Bronchus fibroblast of lung (primary cell): ENCODE measurements around the gene APOB.

GRCh38 chr2:20536629-20536981, 89.7 kb downstream of the RHOB start:
- RAMPAGE, long total RNA, result no peak

GRCh38 chr2:20540608-20541290, 93.9 kb downstream of the RHOB start:
- RAMPAGE, long total RNA, result no peak

- RAMPAGE, long total RNA, result no peak
These were observed 76.1 kb downstream of the HS1BP3 start for GRCh38 chr2:20574495-20575494.

DNA sequence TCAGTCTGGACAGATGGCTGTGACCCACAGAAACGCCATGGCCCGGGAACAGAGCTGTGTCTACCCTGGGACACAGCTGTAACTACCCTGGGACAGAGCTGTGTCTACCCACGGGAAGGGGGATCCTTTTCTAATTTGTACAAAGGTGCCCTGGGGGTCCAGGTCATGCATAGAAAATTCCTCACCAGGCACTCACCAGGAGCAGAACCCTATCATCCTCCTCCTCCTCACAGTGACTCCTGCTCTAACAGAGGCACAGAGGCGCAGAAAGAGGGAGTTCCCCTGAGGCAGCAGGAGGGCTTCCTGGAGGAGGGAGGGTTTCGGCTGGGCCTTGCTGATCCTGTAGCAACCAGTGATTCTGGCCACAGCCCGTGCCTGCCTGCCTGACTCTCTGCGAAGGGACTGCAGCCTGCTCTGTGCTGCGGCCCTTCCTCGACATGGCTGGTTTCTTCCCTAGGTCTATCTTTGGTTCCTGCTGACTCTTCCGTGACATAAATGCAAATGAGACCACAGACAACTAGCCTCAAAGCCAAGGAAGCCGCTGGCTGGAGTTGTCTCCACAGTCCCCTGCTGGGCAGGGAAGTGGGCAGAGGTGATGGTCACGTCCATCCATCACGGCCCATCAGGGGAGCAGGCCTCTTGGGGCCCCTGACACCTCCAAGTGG, 55.6 kb downstream of the HS1BP3 start:
- RAMPAGE, long total RNA, result no peak

GRCh38 chr2:20599888-20600608, 50.9 kb downstream of the HS1BP3 start:
- RAMPAGE, long total RNA, result no peak

DNA sequence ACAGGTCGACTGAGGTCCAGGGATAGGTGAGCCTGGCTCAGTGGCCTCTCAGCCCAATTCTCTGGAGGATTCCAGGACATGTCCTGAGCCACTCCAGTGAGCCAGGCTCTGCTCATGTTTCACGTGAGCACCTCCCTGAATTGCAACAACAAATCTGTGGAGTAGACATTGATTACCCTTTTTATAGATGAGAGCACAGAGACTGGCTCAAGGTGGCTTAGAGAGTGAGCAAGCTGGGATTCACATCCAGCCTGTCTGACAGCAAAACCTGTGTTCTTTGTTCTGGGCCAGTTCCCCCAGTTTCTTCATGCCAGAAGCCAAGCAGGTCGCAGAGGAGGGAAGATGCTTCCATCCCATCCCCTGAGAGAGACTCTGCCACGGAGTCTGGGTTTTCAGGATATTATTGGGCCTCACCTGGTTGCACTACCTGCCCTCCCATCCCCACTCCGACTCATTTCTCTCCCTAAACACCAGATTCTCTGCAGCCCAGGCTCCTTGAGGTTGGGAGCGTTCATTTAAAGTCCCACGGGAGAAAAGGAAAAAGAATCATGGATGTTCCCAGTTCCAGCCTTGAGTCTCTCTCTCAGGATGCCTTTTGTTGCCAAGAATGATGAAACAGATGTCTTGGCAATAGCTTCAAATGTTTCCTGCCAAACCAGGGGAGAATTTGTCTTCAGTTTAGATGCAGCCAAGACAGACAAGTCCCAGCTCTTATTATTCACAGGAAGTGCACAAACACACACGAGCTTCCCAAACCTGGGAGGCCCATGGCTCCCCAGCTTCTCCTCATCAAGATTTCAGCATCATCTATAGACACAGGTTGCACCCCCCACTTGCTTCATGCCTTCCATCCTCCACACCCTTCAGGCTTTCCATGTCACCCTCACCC, 46.2 kb downstream of the HS1BP3 start:
- RAMPAGE, long total RNA, result no peak

DNA sequence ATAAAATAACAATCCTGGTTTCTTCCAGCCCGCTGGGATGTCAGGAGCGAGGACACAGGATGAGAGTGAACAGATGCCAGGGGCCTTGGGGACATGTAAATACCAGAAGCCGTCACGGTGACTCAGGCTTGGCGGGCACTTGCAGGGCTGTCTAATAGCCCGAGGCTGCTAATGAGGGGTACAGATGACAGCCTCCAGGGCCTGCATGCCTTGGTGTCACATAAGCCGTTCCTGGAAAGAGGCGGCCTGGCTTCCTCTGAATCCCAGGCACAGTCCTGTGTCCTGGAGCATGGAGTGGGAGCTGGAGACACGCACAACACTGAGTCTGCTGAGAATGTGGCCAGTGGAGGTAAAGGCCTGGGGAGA, 28.1 kb downstream of the HS1BP3 start:
- RAMPAGE, long total RNA, result no peak

DNA sequence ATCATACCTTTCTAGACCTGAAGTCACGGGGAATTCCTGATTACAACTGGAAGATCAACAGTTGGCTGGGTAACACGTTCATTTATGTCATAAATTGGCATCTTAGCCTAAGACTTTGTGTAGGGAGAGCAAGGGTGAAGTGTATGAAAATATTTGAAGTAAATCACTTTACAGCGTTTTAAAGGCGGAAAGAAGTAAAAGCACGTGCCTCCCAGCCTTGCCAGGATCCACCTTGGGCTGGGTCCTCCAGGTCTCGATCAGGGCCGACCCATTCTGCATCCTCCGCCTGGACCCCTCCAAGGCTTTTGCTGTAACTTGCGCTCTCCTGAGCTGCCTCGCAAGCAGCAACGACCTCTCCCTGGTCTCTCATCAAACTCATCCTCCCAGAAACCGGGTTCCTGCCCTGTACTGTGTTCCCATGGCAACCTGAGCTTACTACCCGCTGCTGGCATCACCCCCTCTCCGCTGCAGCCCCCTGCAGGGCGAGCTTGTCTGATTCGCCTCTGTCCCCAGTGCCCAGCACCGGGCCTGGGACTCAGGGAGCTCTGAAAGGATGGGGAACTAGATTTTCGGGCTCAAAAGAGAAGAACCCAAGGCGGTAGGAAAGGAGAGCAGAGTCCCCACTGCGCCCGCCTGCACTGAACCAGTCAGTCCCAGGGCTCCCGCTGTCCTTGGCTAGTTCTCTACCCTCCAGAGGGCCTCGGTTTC, 611 bp downstream of the HS1BP3 start:
- RAMPAGE, long total RNA, result no peak

DNA sequence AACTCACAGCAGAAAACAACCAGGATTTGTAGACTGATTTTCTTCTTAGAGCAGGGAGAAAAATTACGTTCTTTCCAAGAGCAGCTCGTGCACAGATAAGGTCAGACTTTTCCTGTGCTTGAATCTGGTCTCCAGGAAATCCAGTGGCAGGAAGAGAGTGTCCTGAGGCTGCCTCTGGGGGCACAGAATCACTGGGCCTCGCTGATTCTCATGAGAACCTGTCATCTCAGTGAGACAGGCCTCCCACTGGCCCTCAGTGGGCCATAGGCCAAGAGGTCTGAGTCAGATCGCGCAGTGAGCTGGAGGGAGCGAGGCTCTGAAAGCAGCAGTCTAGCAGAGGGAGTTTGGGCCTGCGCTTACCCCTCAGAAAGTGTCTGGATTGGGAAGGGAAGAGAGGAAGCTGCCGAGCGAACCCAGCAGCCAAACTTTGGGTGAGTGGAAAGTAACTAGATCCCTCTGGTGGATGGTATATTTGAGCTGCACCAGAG, 8.0 kb downstream of the GDF7 start:
- RAMPAGE, long total RNA, result no peak

- RAMPAGE, long total RNA, result no peak
These were observed 65.3 kb downstream of the LDAH start for GRCh38 chr2:20757596-20758057.

GRCh38 chr2:21011464-21012021, 32.3 kb downstream of the APOB start:
- RAMPAGE, long total RNA, result no peak

GRCh38 chr2:21014872-21015491, 28.9 kb downstream of the APOB start:
- RAMPAGE, long total RNA, result no peak

GRCh38 chr2:21023079-21023790, 20.6 kb downstream of the APOB start:
- RAMPAGE, long total RNA, result no peak

DNA sequence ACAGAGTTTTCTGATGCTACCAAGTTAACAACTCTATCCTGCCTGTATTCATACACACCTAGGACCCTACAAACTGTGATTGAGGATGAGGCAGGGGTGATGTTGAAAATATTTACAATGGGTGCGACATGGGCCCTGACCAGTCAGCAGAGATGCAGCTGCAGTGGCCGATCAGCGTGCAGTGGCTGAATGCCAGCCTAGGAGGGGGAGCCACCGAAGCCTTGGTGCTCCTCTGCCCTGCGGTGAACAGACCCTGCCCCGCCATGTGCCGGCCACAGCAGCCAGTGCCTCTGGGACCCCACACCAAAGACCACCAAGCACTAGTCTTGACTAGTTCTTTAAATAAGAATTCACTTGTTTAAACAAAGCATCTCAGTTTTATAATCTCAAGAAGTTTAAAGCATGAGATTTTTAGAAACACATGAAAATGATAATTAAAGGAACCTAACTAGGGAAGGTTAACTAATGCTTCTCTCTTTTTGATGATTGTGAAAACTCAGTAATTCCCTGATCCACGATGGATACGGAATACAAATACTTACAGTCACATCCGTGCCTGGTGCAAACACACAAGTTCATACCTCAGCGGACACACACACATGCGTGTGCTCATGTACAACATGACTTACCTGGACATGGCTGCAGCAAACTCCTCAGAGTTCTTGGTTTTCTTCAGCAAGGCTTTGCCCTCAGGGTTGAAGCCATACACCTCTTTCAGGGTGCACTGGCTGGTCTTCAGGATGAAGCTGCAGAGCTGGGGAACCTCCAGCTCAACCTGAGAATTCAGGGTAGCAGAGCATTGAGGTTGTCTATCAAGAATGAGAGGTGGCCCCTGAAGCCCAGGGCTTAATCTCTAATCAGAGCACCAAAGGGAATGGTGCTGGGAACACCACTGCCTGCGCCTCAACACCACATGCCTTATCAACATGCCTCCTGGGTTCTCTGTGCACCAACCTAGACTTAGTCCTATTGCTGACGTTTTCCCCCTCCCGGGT, 3.3 kb downstream of the APOB start:
- RAMPAGE, long total RNA, result no peak

GRCh38 chr2:21043495-21044501, at the start of gene APOB:
TSS of gene APOB (minus strand) at chr2:21044073.
- RAMPAGE, long total RNA, result no peak

- RAMPAGE, long total RNA, result no peak
These were observed 3.4 kb upstream of the APOB start for GRCh38 chr2:21047003-21047902.

DNA sequence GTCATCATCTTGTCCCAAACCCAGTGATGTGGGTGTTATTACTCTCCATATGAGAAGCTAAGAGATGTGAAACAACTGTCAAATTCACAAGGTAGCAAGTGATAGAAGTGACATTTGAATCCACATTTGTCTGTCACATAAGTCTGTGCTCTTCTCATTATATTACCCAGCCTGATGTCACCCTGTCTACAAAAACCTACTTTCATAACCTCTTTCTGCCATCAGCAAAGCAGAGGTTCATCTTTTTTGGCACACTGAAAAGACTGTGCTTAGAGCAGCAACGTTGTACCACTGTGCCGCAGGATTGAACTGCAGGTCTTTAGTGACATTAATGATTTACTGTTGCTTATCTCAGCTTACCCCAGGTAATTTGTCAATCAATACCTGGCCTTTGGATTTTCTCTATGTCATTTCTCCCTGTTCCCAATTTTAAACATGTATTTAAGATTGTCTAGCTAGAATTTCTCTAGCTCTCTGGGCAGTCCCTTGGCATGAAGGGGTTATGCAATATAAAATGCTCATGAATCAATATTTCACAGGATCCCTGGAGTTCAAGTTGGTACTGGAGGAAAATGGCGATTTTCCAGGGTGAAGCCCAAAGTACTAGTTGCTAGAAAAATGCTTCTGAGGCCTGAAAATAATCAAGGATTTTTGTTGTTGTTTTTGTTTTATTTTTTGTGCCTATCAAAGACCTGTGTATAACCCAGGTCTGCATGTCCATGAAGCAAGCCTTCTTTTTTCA, 31.3 kb upstream of the TDRD15 start:
- RAMPAGE, long total RNA, result no peak

DNA sequence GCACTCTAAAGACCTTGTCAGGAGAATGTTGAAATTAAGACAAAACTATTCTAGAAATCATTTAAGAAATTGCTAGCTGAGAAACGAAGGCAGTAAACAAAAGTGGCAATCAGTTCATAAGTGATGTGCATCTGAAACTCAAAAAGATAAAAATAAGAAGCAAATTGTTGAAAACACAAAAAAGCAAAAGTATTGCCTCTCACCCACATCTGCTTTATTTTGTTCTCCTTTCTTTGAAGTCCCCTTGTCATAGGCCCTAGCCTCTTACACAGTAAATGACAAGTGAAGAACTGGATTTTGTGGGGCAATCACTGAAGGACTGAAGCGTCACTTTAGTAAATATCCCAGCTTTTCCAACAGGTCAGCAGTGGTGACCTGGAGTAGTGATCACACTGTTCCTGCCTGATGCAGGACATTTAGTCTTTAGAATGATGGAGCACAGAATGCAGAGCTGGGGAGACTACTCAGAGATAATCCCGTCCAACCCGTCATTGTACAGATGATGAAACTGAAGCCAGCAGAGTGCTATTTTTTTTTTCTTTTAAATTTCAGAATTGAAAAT, 28.1 kb upstream of the TDRD15 start:
- RAMPAGE, long total RNA, result no peak

GRCh38 chr2:23122632-23123173, 262.3 kb upstream of the KLHL29 start:
- RAMPAGE, long total RNA, result no peak

- RAMPAGE, long total RNA, result no peak
These were observed 141.8 kb upstream of the KLHL29 start for GRCh38 chr2:23243028-23243697.